Metanephros (tissue), 2 donors: ENCODE measurements around the gene MMEL1.

GRCh38 chr1:2543466-2544225, 12.5 kb upstream of the TNFRSF14 start:
- RAMPAGE, long total RNA, result no peak

GRCh38 chr1:2546297-2547225, 9.6 kb upstream of the TNFRSF14 start:
- RAMPAGE, long total RNA, result no peak

DNA sequence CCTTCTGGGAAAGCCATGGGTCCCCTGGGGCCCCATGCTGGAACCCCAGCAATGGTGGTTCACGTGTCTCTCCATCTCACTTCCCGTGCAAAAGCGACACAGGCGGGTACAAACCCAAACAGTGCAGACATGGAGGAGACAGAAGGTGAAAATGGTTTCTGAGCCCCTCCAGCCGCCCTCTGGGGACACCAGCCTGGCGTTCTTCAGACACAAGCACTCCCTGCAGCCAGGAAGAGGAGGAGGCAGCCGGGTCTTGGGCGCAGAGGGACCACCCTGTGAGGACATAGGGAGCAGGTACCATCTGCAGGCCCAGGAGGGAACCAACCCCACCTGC, 5.7 kb upstream of the TNFRSF14 start:
- RAMPAGE, long total RNA, result no peak

DNA sequence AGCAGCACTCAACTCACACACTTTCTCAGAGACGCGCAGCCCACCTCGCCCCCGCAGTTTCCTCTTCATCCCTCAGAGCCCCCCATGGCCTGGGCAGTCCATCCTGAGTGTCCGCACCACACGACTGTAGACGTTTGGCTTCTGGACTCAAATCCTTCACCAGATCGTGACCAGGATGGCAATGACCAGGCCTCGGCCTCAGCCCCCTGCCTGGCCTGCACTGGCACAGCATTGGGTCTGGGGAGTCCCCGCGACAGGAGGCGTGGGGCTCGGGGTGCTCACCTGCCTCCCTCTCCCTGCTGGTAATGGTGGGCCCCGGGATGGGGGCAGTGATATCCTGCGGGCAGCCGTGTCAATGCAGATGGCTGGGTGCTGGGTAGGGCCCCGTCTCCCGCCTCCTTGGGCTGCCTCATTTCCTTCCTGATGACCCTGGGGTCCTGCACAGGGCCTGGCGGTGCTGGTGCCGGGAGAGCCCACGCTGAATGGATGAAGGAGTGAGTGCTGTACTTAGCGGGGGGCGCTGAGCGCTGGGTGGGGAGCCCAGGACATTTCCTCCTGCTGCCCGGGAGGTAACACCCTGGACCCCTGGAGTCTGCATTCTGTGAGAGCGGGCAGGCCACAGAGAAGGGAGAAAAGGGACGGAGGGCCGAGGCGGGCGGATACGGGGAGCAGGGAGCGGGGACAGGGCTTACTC, 2.2 kb upstream of the TNFRSF14 start:
- RAMPAGE, long total RNA, result no peak

- RAMPAGE, long total RNA, result no peak
These were observed 1.1 kb upstream of the TNFRSF14 start for GRCh38 chr1:2554991-2555490.

GRCh38 chr1:2570301-2570872, 14.2 kb downstream of the TNFRSF14 start:
- RAMPAGE, long total RNA, result no peak

DNA sequence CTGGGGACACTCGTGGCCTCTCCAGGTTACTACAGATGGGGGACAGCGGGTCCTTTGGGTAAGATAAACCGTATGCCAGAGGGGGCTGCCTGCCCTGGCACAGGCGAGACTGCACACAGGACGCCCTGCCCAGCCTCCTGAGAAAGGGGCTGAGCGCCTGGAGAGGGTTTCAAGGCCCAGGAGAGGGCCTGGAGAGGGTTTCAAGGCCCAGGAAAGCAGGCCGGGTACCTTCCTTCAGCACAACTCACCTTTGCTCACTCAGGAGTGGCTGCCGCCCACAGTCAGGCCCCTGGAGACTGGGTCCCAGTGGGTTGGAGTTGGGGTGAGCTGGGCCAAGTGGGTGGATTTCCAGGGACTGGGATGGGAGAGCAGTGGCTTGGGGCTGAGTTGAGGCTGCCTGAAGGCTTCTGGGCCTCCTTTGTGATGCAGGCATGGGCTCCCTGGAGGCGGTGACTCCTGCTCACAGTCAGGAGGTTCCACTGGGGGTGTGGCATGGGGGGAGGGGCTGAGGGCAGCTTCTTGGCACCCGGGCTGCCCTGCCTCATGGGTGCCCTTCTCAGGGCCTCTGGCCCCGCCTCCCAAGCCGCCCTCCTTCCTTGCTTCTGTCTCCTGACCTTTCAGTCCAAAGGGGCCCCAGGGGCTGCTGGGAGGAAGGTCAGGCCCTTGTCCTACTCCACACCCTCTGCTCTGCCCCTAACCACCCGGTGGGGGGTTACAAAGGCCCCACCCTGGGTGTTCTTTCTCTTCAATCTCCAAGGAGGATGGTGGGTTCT, at the start of gene MMEL1:
TSS of gene MMEL1 (minus strand) at position 399 of the 773 bp plus-strand sequence.
- RAMPAGE, long total RNA, result no peak

DNA sequence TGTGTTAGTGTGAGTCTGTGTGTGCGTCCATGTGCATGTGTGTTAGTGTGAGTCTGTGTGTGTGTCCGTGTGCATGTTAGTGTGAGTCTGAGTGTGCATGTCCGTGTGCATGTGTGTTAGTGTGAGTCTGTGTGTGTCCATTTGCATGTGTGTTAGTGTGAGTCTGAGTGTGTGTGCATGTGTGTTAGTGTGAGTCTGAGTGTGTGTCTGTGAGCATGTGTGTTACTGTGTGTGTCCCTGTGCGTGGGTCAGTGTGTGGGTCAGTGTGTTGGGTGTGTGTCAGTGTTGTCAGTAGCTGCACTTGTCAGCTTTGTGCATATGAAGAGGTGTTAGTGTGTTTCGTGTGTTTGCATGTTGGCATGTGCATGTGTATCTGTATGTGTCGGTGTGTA, 76.4 kb upstream of the ACTRT2 start:
- RAMPAGE, long total RNA, result no peak

GRCh38 chr1:3063010-3063537, 5.9 kb upstream of the PRDM16 start:
- RAMPAGE, long total RNA, result no peak

GRCh38 chr1:3071348-3071900, 2.4 kb downstream of the PRDM16 start:
- RAMPAGE, long total RNA, result no peak

- RAMPAGE, long total RNA, result no peak
These were observed 135.7 kb downstream of the PRDM16 start for GRCh38 chr1:3204418-3205318.

DNA sequence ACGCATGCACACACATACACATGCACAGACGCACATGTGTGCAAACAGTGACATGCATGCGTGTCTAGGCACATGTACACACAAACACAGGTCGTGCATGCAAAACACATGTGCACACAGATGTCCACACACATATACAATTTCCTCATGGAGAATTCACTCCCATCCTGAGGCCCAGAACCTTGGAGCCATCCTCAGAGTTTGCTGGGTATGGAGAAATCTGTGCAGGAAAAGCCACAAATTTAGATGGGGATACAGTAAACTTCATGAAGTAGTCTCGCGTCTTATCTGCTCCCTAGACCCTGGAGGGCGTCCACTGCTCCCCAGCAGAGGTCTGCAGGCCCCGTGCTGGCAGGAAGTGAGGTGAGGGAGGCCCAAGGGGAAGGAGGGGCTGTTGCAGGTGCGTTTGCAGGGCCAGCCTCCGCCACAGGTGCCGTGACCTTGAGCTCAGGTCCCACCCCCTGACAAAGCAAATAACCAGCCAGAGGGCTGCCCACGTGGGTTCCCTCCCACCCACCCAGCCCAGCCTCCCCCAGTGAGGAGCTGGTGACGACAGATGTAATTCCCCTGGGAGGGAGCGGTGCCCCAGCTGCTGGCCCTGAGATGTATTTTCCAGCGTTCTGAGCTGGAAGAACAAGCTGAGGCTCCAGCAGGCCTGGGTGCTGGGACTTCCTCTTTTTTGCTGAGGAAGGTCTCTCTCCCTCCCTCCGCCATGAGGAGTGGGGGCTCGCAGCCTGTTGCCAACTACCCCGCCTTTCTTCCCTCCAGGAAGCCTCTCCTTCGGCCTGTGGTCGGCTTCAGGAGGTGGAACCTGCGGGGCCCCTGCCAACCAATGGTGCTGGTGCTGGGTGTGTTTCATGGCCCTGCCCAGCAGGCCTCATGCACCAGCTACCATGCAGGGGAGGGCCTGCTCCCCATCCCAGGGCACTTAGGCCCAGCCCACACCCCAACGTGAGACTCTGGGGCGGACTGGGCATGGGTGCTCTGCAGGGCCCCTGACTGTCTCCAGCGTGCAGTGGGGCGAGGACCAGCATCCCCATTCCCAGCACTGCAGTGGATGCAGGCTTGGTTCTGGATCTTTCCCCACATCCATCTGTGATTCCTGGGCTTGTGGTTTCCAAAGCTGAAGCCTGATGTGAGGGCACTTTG, 153.1 kb downstream of the PRDM16 start:
- RAMPAGE, long total RNA, result no peak

- RAMPAGE, long total RNA, result no peak
These were observed 180.9 kb downstream of the PRDM16 start for GRCh38 chr1:3249645-3250512.

- RAMPAGE, long total RNA, result no peak
These were observed 146.5 kb upstream of the ARHGEF16 start for GRCh38 chr1:3307919-3308424.

DNA sequence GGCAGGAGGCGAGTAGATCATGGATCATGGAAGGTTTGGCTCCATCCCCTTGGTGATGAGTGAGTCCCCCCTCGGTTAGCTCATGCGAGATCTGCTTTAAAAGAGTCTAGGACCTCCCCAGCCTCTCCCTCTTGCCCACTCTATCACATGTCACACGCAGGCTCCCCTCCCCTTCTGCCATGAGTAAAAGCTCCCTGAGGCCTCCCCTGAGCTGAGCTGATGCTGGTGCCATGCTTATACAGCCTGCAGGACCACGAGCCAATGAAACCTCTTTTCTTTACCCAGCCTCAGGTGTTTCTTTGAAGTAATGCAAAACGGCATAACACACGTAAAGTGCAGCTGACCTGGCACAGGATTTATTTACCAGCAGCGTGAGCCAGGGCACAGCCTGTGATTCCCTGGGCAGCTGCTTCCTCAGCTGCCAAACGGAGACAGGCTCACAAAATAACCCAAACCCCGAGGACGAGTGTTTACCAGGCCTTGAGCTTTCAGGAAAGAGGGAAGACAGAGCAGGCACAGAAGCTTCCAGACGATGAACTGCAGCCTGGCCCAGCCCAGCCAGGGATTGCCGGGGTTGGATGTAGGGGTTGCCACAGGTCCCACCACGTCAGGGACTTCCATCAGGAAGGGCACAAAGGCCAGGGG, 120.6 kb upstream of the ARHGEF16 start:
- RAMPAGE, long total RNA, result no peak

GRCh38 chr1:3460049-3460618, 5.7 kb downstream of the ARHGEF16 start:
- RAMPAGE, long total RNA, result no peak

DNA sequence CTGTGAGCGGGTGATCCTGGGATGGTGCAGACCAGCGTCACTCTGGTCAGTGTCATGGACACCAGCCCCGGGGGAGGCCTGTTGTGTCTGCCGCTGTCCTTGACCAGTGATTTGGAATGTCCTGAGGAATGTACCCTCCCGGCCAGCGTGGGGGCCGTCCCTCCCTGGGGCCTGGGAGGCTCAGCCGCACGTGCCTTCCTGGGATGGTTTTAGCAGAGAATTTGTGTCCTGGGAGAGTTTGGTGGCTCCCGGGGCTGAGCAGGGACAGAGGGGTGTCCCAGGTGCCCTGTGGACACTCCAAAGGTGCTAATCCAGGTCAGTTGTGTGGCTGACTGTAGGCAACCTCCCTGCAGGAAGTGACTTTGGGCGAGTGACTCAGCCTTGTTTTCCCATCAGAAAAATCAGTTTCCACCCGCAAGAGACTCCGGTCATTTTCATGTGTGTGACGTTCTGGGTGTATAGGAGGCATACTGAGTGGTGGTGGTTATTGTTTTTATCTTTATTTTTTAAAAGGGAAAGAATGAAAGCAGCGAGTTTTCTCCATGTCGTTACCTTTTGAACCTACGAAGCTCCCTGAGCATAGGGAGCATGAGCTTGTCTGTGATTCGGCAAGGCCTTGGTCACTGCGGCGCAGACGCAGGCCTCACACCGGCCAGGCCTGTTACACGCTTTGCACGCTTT, 6.4 kb downstream of the ARHGEF16 start:
- RAMPAGE, long total RNA, result no peak

- RAMPAGE, long total RNA, result no peak
These were observed 76.7 kb downstream of the ARHGEF16 start for GRCh38 chr1:3530792-3532028.

DNA sequence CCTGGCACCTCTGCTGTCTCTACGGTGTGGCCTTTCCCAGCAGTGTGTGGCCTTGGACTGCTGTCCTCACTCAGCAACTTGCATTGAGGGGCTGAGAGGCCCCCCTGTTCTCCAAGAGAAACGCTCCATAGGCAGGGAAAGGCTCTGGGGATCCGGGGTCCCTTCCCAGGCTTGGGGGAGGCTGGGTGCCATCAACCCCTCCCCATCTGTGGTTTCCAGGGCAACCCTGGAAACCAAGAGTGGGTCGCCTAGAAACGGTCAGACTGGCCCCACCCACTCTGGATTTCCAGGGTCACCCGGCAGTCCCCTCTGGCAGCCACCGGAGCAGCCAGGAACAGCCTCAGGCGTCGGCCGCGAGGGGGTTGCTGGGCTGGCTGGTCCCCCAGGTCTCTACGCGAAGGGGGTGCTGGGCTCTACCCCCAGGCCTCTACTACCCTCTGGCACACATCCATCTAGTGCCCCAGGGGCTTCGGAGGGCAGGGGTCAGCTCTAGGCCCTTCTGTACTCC, 50.8 kb downstream of the MEGF6 start:
- RAMPAGE, long total RNA, result no peak

- RAMPAGE, long total RNA, result no peak
These were observed 612 bp upstream of the TPRG1L start for GRCh38 chr1:3623946-3624859.